Renal cortical epithelial cell (primary cell): ENCODE measurements around the gene PURB.

DNA sequence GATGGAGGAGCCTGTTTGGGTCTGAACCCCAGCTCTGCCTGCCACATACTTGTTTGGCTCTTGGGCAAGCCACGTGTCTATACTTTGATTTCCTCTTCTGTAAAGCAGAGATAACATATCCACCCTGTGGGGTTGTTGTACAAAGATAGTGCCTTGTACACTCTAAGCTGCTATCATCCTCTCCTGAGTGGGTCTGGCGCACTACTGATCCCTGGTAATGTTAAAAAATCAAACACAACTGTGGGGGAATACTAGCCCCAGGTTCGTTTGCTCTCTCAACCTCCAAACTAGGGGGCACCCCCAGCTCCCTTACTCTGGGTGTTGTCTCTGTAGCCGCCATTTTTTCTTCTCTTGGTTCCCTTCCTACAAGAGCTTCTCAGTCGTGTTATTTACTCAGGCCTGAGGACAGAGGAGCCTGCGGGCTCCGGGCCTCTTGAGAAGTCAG is 1.1 kb downstream of the POLM start:
- RRBS, result no CpG with 5 or more reads among the region's 7 CpGs

GRCh38 chr7:44113897-44114721 is 9.2 kb downstream of the POLD2 start:
- RRBS, result no CpG with 5 or more reads among the region's 14 CpGs

DNA sequence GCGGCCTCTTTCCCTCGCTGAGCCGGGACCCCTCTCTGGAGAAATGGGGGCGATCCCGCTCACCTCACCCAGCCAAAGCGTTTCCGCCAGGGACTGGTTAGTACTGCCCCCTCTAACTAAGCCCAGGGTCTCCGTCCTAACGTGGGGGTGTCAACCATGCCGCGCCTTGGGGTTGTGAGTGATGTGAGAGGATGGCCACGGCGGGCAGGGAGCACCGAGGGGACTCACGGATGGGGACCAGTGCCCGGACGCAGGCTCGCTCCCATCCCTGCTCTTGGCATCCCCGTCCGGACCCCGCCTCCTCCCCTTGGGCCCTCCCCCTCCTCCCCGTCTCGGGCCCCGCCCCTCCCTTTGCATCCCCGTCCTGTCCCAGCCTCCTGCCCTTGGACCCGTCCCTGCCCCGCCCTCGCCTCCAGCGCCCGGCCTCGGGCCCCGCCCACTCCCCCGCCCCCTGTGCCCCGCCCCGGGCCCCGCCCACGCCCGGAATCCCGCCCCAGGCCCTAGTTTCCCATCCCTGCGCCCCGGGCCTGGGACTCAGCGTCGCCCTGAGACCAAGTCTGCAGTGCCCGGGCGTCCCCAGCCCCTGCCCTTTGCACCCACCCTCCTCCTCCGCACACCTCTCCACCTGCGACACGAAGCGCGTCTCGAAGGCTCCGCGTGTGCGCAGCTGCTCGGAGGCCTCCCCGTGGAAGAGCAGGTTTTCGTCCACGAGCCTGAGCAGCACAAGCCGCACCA is 4.9 kb upstream of the MYL7 start:
- RRBS, result 3% methylated on average over 25 of the region's 59 CpGs

DNA sequence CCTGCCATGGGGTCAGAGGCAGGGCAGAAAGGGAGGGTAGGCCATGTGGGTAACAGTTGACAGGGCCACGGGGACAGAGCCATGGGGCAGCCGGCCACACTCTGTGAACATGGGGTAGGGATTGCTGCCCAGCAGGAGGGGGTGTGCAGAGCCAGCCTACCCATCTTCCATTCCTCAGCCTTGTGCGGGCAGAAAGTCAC is 18.1 kb upstream of the MYL7 start:
- RRBS, result no CpG with 5 or more reads among the region's 3 CpGs

DNA sequence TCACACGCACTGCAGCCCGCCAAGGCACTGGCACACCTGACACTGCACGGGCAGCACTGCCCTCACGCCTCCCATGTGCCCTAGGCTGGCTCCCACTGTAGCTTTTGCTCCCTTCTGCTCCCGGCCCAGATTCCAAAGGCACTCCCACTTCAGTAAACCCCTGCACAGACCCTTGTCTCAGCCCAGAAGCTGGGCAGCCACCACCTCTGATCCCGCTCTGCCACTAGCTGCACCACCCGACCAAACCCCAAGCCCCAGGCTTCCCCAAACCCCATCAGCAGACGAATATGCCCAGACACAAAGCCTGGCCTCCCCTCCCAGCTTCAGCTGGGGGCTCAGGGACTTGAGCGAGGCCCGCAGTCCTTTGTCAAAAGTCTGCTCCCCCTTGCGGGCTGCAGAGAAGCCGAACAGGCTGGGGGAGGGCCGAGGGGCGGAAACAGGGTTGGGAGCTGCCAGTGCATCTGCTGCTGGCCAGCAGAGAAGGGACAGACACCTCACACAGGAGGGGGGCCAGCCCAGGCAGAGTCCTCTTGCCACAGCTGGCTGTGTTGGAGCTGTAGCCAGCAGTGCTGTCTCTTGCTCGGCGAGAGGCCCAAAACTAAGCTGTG is 17.4 kb downstream of the YKT6 start:
- RRBS, result no CpG with 5 or more reads among the region's 16 CpGs

- RRBS, result no CpG with 5 or more reads among the region's 1 CpG
Measured at GRCh38 chr7:44223664-44224095, 22.9 kb downstream of the YKT6 start.

DNA sequence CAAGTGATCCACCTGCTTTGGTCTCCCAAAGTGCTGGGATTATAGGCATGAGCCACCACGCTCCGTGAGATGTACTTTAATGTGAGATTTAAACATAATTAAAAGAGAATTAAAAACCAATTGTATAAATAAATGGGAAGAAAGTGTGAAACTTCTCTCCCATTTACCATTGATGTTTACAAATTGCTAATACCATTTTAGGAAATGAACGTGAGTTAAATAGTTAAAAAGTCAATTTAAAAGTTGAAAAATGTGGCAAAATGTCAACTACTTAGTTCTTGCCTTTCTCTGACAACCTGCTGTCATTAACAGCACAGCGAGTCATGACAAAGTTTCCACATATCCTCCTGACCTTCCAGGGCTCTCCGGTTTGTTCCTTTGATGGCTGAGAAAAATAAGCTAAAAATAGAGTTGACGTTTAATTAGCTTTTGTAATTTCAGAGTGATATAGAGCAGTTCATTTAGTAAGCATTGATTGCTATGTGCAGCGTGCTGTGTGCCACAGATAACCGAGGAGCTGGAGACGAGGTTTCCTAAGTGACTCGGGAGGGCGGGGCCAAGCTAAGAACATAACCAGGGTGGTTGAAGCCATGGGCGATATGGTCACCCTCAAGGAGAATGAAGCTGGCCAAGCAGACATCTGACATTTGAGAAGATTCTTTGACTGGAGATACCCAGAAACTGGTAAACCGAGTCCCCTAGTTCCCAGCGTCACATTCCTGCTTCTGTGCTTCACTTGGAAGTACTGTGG is 47.8 kb downstream of the OGDH start:
- RRBS, result no CpG with 5 or more reads among the region's 14 CpGs

DNA sequence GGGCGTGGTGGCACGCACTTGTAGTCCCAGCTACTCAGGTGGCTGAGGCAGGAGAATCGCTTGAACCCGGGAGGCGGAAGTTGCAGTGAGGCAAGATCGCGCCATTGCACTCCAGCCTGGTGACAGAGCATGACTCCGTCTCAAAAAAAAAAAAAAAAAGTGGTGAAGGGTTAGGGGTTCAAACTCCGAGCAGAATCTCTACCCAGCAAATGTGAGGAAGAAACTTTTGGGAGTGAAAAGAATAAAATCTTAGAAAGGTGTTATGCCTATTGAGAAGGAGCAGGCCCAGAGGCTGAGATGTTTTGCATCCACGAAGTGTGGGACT is 53.1 kb upstream of the ZMIZ2 start:
- RRBS, result no CpG with 5 or more reads among the region's 10 CpGs

DNA sequence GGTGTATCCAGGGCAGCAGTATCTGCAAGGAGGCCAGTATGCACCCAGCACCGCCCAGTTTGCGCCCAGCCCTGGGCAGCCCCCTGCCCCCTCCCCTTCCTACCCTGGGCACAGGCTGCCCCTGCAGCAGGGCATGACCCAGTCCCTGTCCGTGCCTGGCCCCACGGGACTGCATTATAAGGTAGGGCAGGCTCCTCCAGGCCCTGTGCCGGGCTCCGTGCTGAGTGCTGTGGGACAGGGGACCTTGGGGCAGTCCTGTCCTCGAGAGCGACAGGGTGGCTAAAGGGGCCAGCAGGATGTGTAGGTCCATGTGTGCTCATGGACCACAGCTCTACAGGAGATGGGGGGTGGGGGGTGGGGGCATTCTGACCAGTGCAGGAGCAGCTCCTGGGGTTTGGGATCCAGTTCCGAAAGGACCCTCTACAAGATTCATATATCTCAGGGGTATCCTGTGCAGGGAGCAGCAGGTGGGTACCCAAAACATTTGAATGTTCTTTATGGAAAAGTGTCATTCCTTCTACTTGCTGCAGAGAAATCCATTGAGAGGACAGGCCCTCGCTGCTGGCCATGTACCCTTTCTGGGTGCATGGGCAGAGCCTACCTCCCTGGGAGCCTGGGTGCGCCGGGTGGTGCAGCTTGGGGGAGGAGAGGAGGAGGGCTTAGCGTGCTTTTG is 10.8 kb downstream of the ZMIZ2 start:
- RRBS, result no CpG with 5 or more reads among the region's 13 CpGs

DNA sequence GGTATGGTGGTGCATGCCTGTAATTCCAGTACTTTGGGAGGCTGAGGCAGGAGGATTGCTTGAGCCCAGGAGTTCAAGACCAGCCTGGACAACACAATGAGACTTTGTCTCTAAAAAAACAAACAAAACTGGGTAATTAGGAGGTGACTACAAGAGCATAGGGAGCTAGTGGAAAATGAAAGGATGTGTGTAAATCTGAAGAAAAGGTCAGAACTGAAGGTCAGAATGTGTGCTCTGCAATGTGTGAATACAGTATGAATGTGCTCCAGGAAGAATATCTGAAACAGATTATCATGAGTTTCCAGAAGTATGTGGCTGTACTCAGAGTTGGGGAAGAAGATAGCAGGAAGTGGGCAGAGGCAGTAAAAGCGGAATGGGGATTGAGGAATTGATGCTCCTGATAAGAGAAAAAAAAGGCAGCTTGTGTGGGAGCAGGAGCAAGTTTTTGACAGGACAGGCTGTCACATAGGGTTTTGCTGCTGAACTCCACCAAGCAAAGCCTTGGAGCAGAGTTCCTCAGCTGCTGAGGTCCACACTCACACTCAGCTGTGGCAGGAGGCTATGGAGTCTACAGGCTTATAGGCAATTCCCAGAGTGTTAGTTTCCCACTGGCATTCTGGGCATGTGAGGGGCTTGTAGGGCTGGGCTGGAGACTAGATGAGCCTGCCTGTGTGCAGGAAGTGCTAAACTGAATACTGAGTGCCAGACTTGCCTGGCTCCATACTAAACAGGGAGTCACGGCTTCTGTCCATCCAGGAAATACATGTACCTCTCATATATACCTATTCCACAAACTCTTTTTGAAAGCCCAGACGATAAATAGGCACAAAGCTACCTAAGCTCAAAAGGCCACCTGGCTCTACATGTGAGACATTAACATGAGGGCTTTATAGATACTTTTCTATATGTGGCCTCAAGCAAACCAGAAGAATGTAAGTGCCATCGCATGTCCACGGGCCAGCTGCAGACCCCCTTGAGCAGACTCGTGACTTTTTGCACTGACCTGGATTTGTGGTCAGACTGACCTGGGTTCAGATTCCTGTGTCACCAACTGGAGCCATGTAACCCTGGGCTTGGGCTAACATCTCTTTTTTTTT is 22.8 kb downstream of the H2AZ2 start:
- RRBS, result no CpG with 5 or more reads among the region's 6 CpGs

GRCh38 chr7:44885327-44886426 is at the start of gene PURB:
Gene PURB, minus strand, starts transcription at chr7:44885530.
- RRBS, result 2% methylated on average over 37 of the region's 86 CpGs

- RRBS, result no CpG with 5 or more reads among the region's 10 CpGs
Measured at GRCh38 chr7:44914999-44915608, 29.8 kb upstream of the PURB start.

GRCh38 chr7:44962353-44963509 is 16.1 kb downstream of the MYO1G start:
- RRBS, result 5% methylated on average over 17 of the region's 89 CpGs

GRCh38 chr7:44966297-44967066 is 12.3 kb downstream of the MYO1G start:
- RRBS, result no CpG with 5 or more reads among the region's 14 CpGs

DNA sequence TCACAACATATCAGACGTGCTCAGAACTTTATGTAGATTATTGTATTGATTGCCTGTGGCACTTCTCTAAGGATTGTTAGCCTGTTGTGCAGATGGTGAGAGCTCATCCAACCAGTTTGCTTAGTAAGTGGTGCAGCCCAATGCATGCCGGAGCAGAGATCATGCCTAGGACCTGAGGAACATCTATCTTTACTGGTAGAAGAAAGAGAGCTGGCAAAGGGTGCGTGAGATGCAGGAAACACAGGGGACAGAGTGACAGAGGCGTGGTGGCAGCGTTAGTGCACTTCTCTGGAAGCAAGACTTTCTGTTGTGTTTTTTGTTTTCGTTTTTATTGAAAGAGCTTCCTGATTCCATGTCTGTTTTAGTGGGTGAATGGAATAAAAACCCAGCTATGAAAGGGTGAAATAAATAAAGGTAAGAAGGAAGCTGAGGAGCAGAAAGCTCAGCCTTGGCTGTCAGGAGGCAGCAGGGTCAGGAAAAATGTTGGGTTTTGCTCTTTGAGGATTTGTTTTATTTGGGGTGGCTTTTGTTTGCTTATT is 36.0 kb downstream of the CCM2 start:
- RRBS, result no CpG with 5 or more reads among the region's 6 CpGs

DNA sequence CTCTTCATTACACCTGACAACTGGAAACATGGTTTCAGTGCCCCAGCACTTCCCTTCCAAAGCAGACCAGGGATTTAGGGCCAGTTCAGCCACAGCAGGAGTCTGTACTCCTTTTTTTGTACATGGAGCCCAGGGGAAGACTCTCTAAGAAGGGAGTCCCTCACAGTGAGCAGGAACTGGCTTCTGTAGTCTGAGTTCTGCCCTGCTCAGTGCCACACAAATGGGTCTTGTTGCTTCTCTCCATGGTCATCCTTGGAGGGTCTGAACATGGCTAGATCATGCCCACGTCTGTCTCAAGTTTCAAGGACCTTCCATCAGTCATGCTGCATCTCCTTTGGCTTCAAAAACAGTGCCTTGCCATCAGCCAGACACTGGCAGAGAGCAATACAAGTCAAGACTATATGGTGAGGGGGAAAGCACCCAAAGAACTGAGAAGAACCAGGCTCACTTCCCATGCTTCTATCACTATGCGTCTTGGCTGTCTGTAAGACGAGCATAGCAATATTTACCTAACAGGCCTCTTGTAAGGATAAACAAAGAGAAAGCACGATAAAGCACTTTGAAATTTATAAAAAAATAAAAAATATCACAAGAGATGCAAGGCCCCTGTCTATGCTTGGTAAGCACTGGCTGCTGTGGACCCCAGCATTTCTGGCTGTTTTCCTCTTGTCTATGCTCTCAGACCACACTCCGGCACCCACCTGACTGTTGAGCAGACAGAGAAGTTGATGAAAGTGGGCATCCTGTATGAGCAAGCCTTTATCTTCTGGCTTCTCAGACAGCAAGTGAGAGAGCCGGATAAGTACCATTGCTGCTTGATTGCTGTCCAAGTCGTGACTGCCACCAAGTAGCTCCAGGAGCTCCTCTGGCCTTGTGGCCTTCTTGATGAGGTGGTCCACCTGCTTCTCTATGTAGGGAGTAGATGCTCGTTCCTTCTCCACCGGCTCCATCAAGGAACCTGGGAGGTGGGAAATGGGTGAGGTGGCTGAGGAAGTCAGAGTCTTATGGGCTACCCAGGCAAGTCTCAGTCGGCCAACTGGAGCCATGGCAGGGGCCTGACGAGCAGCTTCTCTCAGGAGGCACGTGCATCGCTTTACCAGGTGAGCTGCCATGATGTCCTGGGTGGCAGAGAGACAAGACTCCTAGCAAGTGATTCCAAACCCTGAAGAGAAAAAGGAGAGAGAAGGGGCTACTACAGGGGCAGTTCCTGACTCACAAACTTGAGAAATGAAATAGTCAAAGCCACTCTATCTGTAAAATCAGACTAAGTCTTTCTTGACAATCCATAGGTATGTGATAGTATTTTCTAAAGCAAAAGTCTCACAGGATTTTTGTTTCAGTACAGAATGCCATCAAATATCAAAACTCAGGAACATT is 2.9 kb downstream of the TBRG4 start:
- RRBS, result 100% methylated on average over 2 of the region's 13 CpGs

GRCh38 chr7:45148229-45148561 is 9.4 kb upstream of the RAMP3 start:
- RRBS, result 0% methylated on average over 2 of the region's 19 CpGs